Myometrial cell (primary cell): ENCODE results near the gene PDGFA.

- RAMPAGE, long total RNA = no peak
Observed at GRCh38 chr7:165299-165800, 27.0 kb upstream of the FAM20C start.

DNA sequence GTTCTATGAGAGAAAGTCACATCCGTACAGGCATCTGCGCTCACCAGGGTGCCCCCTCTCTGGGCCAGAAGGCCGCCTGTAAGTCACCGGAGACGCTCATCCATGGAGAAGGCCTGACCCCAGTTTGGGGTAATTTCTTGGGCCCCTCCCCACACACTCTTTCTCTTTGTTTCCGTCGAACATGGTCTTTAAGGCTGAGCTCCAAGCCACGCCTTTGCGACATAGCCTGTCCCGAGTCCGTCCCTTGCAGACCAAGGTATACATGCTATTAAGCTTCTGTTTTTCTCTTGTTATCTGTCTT is 4.3 kb upstream of the FAM20C start:
- RAMPAGE, long total RNA = no peak

- RAMPAGE, long total RNA = no peak
Observed at GRCh38 chr7:228650-230126, 36.8 kb downstream of the FAM20C start.

DNA sequence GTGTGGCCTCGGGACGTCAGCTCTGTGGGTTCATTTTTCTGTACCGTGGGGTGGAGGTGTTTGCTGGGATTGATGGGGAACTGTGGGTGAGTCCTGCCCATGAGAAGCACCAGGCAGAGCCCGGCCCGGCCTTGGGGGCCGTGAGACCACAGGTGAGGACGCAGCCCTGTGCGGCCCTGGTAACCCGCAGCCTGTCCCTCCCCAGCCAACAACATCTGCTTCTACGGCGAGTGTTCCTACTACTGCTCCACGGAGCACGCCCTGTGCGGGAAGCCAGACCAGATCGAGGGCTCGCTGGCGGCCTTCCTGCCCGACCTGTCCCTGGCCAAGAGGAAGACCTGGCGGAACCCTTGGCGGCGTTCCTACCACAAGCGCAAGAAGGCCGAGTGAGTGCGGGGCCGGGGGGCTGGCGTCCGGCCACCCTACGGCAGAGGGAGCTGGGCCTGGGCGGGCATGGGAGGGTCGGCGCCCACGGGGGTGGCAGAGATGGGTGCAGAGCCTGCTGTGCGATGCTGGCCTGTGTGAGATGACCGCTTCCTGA is 34.3 kb upstream of the FOXL3 start:
- RAMPAGE, long total RNA = no peak

GRCh38 chr7:266150-266572 is 23.8 kb upstream of the FOXL3 start:
- RAMPAGE, long total RNA = no peak

- RAMPAGE, long total RNA = no peak
Observed at GRCh38 chr7:332527-333494, 42.8 kb downstream of the FOXL3 start.

- RAMPAGE, long total RNA = no peak
Observed at GRCh38 chr7:368848-369543, 79.0 kb downstream of the FOXL3 start.

- RAMPAGE, long total RNA = no peak
Observed at GRCh38 chr7:418777-419009, 101.0 kb downstream of the PDGFA start.

- RAMPAGE, long total RNA = no peak
Observed at GRCh38 chr7:434701-435106, 84.9 kb downstream of the PDGFA start.

DNA sequence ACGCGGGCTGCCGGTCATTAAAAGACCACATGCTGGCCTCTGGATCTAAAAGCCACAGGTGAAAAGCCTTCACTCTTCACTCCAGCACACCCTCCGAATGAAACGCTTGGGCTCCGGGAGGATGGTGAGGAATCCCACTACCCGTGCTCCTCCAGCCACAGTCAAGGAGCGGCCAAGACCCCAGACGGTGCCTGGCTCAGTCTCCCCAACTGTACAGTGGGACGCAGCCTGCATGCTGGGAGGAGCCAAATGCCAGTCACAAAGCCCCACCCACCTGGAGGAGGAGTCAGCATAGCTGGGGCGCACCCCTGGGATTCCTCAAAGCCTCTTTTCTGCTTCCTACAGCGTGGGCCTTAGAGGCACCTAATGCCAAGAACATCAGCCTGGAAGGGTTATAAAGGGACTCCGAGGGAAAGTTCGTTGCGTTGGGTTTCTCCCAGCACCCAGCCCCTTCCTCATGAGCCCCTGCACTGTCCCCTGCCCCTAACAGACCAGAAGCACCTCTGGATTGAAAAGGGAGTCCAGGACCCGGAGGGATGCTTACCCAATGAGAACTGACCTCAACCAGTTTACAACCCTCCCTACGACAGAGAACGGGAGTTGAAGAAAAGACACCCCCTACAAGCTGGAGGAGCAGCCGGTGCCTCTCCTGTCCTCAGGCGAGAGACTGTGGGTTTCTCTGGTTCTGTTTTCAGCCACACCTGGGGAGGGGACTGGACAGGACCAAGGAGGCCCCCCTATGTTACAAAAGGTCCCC is 4.7 kb downstream of the PDGFA start:
- RAMPAGE, long total RNA = no peak

DNA sequence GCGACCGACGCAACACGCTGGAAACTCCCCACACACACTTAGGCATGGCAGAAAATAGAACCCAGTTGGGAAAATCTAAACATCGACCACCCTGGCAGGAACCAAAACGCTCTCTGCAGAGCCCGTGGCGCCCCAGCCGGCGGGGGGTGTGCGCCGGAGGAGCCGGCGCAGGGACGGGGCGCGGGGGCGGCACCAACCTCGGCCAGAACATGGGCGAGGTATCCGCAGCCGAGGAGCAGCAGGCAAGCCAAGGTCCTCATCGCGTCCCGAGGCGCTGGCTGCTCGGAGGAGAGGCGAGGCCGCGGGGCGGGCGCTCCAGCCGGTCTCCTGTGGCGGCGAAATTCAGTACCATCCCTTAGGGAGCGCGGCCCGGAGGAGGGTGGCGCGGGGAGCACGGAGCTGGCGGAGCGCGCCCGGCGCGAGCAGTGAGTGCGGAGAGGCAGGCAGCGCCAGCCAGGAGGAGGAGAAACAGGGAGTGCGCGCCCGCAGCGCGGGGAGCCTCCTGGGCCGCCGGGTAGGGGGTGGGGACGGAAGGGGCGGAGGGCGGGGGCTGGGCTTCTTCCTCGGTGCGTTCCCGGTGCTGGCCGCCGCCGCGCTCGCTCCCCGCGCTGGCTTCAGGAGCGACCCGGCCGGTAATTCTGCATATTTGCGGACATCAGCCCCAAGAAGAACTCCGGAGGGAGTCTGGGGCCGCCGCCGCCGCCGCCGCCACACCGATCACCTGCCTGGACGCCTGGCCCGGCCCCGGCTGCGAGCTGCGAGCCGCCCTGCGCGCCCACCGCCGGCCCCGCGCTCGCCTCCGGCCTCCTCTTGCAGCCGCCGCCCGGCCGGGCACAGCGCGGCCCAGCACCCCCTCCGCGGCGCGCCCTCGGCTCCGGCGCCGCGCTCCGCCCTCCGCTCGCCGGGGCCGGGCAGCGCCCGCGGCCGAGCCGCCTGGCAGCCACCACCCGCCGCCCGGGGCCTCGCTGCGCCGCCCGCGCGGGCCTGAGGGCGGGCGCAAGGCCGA is 601 bp downstream of the PDGFA start:
- RAMPAGE, long total RNA = start-site peak on the minus strand centred at position 454 of the sequence, 68 bp wide, 17 and 42 reads in 2 replicates

- RAMPAGE, long total RNA = no peak
Observed at GRCh38 chr7:519748-520562, at the start of gene PDGFA. Gene PDGFA (minus strand): TSS chr7:519846.

- RAMPAGE, long total RNA = no peak
Observed at GRCh38 chr7:585351-585749, 65.7 kb upstream of the PDGFA start.

GRCh38 chr7:644804-645419 is 81.6 kb upstream of the DNAAF5 start:
- RAMPAGE, long total RNA = no peak

DNA sequence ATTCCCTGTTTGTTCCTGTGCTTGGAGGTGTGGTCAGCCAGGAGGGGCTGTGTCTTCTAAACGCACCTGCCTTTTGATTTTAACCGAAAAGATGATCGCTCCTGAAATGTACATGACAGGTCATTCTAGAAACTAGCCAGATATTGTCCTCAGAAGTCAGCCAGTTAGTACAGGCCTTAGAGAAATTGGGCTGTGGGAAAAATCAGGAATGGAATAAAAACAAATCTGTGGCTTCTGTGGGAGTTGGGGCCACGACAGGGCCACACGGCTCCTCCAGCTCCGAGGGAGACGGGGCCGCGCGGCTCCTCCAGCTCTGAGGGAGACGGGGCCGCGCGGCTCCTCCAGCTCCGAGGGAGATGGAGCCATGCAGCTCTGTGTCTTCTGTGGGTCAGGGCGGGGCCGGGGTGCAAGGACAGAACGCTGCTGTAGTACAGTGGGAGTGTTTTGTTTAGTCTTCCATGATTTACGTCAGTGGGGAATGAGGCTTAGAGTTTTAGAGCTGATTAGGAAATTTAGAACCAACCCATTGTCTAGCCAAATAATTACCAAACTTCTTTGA is 32.8 kb upstream of the PRKAR1B start:
- RAMPAGE, long total RNA = no peak

DNA sequence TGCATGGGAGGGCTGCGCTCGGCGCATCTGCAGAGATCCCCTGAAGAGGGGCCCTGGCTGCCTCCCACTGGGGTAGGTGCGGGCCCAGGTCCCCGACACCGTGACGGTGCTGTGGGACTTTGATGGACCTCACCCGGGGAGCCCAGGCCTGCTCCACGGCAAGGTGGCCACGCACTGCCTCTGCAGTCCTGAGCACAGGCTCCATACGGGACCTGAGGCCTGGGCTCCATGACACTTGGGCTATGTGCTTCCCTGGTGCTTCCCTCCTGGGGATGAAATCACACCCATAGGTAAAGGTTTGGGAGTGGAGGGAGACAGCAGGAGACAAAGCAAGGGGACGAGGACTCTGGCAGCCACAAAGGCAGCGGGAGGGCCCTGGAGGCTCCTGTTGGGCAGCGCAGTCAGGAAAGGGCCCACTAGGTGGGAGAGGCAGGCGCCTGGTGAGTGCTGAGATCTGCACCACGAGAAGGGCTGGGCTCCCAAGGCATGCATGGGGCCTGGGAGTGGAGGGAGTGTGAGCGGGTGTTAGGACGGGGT is 12.9 kb downstream of the GET4 start:
- RAMPAGE, long total RNA = no peak

GRCh38 chr7:926845-927771 is 27.4 kb downstream of the ADAP1 start:
- RAMPAGE, long total RNA = no peak

DNA sequence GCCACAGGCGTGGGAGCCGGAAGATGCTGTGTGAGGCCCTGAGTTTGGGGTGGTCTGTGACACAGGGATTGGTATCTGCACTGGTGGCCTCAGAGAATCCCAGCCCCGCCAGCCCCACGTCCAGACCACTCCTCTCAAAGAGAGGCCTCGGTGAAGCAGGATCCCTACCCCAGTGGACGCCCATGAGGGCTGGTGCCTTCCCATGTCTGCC is 8.1 kb upstream of the ADAP1 start:
- RAMPAGE, long total RNA = no peak

DNA sequence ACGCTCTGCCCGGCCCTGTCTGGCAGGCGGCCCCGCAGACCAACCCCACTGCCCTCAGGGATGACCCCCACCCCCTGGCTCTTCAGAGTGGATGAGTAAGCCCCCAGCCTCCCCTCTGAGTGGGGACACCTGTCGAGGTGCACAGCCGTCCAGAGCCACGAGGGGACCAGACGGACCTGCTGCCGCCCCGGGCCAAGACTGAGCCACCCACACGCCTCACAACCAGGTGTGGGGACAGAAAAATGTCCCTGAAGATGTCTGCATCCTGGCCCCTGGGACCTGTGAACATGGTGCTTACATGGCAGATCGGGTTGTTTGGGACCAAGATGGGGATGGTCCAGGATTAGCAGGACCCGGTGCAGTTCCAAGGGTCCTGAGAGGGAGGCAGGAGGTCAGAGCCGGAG is 9.0 kb upstream of the ADAP1 start:
- RAMPAGE, long total RNA = no peak

DNA sequence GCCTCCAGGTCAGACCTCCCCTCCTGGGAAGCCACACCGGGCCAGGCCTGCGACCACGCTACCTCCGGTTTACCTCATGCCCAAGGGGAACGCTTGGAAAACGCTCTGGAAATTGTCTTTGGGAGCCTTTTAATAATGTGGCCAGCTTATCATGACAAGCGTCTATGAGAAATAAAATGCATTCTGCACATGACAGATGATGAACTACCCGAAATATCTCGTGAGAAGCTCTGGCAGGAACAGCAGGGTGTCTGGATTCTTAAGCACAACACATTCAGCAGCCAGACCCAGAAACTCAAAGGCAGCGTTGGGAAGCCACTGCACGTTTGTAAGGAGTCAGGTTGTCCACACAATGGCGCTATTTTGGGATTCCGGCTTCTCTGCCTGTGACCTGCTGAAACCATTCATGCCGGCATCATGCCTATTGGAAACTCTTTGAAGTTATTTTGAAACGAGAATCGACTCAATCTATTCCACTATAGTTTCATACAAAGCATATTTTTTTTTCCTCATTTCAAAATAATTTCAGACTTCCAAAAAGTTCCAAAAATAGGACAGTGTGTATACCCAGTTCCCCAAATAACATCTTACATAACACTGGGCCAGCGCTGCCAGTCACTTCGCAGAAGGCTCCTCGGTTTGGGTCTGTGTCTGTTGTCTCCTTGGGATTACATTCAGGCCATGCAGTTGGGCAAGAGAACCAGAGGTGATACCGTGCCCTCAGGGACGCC is 10.4 kb upstream of the ADAP1 start:
- RAMPAGE, long total RNA = no peak